ENCODE measurements around a stretch of chr10.

- PRO-cap = no peak
- RAMPAGE, long total RNA, 3 experiments = no peak in any of the 3 experiments
These were observed 84.3 kb upstream of the MPP7 start for GRCh38 chr10:28387073-28387625.

DNA sequence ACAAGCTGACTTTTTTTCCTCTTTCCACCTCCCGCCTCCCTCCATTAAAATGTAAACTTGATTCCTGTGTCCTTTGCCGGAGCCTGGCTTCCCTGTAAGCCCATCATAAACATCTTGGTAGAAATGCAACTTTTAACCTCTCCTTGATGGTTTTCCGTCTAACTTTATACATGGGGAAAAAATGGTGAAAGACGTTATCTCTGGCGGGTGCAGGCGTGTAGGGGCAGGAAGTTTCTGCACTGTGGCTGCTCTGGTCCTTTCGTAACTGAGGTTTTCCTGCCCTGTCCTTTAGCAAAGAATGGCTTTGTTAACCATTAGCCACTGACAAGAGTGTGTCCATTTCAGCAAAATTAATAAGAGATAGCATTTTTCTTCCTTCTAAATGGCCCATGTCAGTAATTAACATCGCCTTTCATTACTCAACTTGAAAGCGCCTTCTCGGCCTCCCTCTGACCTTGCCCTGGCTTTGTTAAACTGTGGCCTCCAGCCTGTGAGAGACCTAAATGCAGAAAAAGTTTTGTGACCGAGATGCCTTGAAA is 130.8 kb downstream of the BAMBI start:
- PRO-cap = no peak
- RAMPAGE, long total RNA, 3 experiments = no peak in any of the 3 experiments

DNA sequence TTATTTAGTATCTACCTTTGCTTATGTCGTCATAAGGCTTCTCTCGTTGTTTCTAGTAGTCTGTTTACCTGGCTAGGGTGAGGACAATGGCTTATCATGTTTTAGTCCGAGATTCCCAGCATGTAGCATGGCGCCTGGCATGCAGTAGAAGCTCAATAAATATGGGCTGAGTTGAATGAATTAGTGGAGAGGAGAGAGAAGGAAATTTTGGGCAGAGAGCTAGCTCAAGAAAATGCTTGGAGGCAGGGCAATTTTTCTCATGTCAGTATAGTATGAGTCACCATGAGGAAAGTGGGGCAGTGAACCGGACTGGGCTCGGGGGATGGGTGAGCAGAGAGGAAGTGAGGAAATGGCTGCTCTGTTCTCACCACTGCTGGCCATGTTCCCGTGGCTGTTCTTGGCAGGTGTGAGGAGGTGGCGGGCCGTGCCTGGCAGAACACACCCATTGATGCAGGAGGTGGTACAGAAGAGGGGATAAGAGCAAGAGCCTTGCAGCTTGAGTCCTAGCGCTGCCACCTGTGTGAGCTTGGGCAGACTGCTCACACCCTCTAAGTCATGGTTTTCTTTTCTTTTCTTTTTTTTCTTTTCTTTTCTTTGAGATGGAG is 304.5 kb upstream of the LYZL1 start:
- PRO-cap = no peak
- RAMPAGE, long total RNA, 3 experiments = no peak in any of the 3 experiments

GRCh38 chr10:29106103-29106689 is 182.7 kb upstream of the LYZL1 start:
- PRO-cap = no peak
- RAMPAGE, long total RNA, 3 experiments = no peak in any of the 3 experiments

- PRO-cap = no peak
- RAMPAGE, long total RNA, 3 experiments = no peak in any of the 3 experiments
These were observed 155.1 kb downstream of the SVIL start for GRCh38 chr10:29479351-29480439.

- PRO-cap = no peak
- RAMPAGE, long total RNA, 3 experiments = start-site peak on the minus strand in 1 of 3 experiments, at chr10:29480705-29480769 at its widest, 30 reads per replicate
These were observed 154.3 kb downstream of the SVIL start for GRCh38 chr10:29480440-29480894.

- PRO-cap = no peak
- RAMPAGE, long total RNA, 3 experiments = start-site peak on the minus strand in 1 of 3 experiments, at chr10:29523537-29523989 at its widest, 32 to 108 reads per replicate
These were observed 111.3 kb downstream of the SVIL start for GRCh38 chr10:29523269-29524138.

- PRO-cap = no peak
- RAMPAGE, long total RNA, 3 experiments = no peak in any of the 3 experiments
These were observed 73.0 kb downstream of the SVIL start for GRCh38 chr10:29561494-29562454.

GRCh38 chr10:29607470-29608042 is 27.2 kb downstream of the SVIL start:
- PRO-cap = no peak
- RAMPAGE, long total RNA, 3 experiments = no peak in any of the 3 experiments

DNA sequence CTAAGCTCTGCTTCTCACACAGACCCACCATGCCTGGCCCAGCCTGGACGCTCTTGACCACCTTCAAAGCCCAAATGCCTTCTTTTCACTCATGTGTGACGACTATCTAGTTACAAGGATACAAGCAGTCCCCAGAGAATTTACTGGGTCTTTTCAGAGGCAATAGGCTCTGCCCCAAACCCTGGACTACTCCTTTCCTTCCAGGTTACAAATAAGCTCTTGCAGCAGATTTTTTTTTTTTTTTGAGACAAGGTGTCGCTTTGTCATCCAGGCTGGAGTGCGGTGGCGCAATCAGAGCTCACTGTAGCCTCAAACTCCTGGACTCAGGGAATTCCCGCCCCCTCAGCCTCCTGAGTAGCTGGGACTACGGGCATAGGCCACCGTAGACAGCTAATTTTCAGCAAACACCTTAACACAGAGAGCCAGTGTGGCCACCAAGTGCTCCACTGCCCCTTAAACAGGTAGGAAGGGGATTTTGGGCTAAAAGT is 16.2 kb downstream of the SVIL start:
- PRO-cap = no peak
- RAMPAGE, long total RNA, 3 experiments = no peak in any of the 3 experiments

DNA sequence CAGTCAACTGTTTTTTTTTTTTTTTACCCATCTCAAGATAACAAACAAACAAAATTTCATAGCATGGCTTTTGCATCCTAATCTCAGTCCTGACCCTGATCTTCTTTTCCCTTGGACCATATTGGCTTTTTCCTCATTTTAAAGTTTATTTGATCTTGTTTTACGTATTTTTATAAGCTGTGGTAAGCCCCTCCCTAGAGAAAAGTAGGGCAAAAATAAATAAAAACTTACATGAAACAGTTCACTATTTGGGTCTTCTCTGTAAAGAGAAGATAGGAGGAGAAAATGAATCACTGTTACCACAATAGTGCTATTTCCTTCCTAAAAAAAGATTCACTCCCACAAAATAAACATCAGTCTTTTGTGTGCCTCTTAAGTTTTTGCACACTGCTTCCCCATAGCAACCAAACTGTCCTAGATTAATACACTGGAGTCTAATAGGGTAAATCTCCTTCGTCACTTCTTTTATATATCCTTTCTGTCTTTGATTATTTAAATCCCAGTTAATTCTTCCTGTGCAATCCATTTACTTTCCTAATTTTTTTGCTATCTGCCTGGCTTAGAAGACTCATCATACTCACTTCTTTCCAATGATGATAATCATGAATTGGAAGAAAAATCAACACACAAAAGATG is 1.4 kb upstream of the SVIL start:
- PRO-cap = no peak
- RAMPAGE, long total RNA, 3 experiments = no peak in any of the 3 experiments

- PRO-cap = no peak
- RAMPAGE, long total RNA, 3 experiments = no peak in any of the 3 experiments
These were observed 56.9 kb upstream of the SVIL start for GRCh38 chr10:29691691-29692146.

DNA sequence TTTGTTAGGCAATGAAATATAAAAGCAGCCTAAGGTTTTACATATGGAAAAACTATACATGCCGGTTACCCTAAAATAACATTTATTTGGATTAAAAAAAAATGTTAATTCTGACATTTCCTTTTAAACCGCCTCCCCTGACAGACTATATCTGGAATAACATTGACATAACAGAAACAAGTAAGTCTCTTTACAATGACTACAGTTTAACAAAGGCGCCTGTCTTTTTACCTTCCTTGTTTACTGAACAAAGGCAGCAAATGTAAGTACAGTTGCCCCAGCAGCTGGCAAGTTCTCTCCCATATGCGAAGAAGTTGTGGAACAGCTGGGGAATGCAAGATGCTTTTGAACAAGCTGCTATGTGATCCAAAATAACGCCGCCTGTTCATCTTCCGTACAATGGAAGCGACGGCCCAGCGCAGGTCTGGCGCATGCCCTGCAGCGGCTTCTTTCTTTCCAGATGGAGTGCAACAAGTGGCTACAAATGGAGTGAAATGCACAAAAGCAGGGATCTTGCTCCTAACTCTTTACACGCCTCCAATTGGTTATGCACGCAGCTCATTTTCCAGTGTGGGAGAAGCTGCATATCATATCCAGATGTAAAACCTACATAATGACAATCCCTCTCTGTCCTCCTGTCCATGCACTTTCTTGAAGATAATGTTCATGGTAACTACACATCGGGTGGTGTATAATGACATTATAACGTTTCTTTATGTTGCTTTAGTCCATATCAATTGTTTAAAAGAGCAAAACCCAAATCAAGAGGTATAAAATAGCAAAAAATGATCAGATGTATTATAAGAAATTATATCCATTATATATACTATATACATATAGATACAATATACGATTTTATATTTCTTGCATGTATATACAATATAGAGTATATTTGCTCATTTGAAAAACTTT is 97.1 kb upstream of the SVIL start:
- PRO-cap = no peak
- RAMPAGE, long total RNA, 3 experiments = no peak in any of the 3 experiments

DNA sequence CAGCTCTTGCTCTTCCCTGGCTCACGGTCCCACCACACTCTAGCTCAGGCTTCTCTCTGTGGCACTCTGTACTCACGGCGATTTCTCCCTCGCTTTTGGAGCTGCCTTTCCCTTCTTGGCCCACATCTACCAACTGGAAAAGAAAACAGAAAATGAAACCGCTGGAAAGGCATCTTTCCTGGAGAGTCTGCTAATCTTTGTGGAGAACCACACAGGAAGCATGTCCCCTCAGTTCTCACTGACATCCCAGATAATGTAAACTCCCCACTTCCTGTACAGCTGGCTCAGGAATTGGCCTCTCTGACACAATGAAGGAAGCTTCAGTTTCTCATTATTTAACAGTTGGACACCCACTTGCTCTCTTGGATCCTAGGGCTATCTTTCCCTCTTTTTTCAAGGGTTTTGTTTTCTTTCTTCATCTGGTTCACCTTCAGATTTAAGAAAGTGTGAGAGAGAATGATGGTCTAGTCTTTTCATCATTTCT is 209.8 kb downstream of the JCAD start:
- PRO-cap = bidirectional peak, plus-strand start at position 323 of the sequence, minus-strand start at position 70 of the sequence
- RAMPAGE, long total RNA, 3 experiments = no peak in any of the 3 experiments

- PRO-cap = unidirectional peak, minus-strand start at chr10:29858443
- RAMPAGE, long total RNA, 3 experiments = no peak in any of the 3 experiments
These were observed 201.0 kb downstream of the JCAD start for GRCh38 chr10:29858170-29859045.

- PRO-cap = no peak
- RAMPAGE, long total RNA, 3 experiments = no peak in any of the 3 experiments
These were observed 64.5 kb downstream of the JCAD start for GRCh38 chr10:29994693-29995406.

DNA sequence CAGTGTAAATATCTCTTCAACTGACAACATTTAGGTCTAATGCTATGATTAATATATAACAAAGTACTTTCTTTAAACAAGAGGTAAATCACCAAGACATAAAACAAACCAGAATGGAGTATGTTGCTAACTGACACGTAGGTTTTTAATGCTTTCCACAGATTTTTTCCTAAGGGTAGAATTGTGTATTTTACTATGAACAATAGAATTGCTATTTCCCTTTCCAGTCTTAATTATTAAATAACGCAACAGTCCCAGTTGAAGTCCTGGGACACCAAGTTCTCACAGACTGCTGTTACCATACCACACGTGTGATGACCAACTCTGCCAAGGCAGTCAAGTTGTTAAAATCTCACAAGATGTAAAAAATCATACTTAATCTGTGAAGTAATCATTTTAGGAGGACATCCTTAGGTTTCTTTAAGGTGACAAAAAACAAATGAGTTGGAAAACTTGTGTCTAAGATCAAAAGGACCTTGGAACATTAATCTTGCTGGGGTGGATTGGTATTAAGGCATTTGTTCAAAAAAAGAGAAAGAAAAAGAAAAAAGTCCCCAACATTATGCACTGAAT is 4.0 kb downstream of the JCAD start:
- PRO-cap = bidirectional peak, plus-strand start at position 287 of the sequence, minus-strand start at position 150 of the sequence
- RAMPAGE, long total RNA, 3 experiments = no peak in any of the 3 experiments

DNA sequence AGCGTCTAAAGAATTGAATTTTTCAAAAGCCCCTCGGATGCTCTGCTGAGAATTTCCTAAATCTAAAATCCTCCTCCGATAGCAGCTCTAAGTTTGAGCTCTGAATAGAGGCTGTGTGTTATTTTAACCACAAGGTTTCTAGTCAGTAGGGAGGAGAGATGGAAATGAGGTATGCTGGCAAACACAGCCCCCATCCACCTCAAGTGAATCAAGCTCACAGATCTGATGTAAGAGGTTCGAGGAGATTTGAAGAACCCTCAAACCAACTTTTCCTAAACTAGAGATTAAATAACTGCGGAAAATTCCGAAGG is 56.0 kb upstream of the JCAD start:
- PRO-cap = no peak
- RAMPAGE, long total RNA, 3 experiments = no peak in any of the 3 experiments

- PRO-cap = bidirectional peak, plus-strand start at chr10:30182348, minus-strand start at chr10:30182205
- RAMPAGE, long total RNA, 3 experiments = no peak in any of the 3 experiments
These were observed 122.7 kb upstream of the JCAD start for GRCh38 chr10:30182071-30182561.

DNA sequence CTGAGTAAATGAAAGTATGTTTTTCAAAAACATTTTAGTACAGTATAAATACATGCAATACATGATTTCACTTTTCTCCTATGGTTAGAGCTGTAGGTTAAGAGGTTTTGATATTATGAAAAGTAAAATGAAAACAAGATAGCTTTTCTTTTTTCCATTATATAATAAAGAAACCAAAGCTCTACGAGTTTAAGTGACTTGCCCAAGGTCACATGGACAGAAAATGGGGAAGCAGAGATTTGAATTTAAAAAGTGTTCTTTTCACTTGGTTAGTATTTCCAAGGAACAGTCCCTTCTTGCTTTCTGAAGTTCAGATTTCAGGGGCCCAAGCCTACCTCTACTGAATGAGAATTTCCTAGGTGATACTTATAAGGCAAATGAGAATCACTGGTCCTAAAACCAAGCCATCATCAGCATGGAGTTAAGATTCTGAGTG is 13.2 kb upstream of the MAP3K8 start:
- PRO-cap = no peak
- RAMPAGE, long total RNA, 3 experiments = no peak in any of the 3 experiments